ENCODE measurements around the genes MRC2 and ERN1.

DNA sequence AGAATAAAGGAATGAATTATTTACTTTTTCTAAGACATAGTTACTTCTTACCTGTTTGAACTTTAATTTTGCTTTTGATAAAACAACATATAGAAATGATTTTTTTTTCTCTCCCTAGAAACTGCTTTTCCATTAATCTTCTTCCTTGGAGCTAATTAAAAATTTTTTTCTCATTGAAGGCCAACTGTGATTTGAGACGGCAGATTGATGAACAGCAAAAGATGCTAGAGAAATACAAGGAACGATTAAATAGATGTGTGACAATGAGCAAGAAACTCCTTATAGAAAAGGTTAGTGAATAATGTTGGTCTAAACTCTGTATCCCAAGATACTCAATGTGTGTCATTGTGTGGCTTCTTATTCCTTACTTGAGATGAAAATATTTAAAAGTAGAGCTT, 67.6 kb upstream of the MRC2 start:
- RRBS = no CpG with 5 or more reads among the region's 2 CpGs

- RRBS = no CpG with 5 or more reads among the region's 5 CpGs
These were observed 14.5 kb upstream of the MRC2 start for GRCh38 chr17:62612974-62613383.

DNA sequence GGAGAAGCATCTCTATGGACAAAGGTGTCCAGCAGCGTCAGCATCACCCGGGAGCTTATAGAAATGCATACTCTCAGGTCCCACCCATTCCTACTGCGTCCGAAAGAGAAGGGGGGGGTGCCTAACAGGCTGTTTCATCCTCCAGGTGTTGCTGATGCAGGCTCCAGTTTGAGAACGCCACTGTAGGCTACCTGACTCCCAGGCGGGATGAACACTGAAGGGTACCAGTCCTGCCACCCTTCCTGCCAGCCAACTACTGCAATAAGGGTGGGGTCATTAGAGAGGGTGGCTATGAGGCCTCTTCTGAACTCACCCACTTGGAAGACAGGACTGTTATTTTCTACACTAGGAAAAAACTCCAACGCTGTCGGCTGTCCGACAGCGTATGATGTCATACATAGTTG, 11.2 kb upstream of the MRC2 start:
- RRBS = no CpG with 5 or more reads among the region's 10 CpGs

DNA sequence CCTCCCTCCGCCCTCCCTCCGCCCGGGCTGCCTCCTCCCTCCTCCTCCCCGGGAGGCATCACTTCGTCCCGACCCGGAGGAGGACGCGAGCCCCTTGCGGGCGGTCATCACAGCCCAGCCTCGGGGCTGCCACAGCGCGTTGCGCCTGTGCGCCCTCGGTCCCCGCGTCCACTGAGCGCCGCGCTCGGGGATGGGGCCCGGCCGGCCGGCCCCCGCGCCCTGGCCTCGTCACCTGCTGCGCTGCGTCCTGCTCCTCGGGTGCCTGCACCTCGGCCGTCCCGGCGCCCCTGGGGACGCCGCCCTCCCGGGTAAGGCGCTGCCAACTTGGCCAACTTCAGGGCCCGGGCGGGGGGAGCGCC, at the start of gene MRC2:
MRC2 (plus strand) TSS at position 58 of the 359 bp plus-strand sequence.
- RRBS = under 1% methylated on average over 9 of the region's 43 CpGs

- RRBS = 45% methylated on average over 7 of the region's 42 CpGs
These were observed 53.2 kb downstream of the MRC2 start for GRCh38 chr17:62680520-62681305.

DNA sequence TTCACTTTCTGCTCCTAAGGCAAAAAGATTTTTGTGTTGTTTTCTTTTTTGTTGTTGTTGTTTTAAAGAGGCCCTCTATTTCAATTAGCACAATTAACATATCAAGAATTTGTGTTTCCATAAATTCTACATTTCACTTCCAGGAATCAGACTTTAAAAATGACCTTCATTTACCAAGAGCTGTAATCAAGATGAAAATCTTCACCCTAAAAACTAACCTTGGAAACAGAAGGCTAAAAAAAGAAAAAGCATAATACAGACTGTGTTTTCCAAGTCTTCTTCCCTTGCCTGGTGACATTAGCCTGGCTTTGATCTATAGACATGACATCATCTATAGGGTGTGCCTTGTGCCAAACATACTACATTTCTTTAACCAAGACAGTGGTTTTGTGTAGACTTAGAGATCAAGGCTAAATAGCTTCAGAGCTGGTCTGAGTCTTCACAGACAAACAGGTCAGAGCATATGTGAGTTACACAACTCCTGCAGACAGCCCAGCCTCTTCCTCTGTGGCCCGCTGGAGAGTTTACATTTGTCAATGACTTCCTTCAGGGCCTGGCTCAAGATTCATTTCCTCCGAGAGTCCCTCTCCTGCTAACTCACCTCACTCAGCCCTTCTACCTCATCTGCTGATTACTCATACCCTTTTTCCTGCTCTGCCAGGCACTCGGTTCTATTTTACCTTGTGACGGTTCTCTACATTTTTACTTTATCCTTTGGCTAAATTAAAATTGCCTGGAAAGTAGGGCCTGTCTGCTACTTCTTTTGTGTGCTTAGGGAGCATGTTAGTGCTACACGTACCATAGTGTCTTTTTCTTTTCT, 73.2 kb upstream of the TANC2 start:
- RRBS = no CpG with 5 or more reads among the region's 5 CpGs

DNA sequence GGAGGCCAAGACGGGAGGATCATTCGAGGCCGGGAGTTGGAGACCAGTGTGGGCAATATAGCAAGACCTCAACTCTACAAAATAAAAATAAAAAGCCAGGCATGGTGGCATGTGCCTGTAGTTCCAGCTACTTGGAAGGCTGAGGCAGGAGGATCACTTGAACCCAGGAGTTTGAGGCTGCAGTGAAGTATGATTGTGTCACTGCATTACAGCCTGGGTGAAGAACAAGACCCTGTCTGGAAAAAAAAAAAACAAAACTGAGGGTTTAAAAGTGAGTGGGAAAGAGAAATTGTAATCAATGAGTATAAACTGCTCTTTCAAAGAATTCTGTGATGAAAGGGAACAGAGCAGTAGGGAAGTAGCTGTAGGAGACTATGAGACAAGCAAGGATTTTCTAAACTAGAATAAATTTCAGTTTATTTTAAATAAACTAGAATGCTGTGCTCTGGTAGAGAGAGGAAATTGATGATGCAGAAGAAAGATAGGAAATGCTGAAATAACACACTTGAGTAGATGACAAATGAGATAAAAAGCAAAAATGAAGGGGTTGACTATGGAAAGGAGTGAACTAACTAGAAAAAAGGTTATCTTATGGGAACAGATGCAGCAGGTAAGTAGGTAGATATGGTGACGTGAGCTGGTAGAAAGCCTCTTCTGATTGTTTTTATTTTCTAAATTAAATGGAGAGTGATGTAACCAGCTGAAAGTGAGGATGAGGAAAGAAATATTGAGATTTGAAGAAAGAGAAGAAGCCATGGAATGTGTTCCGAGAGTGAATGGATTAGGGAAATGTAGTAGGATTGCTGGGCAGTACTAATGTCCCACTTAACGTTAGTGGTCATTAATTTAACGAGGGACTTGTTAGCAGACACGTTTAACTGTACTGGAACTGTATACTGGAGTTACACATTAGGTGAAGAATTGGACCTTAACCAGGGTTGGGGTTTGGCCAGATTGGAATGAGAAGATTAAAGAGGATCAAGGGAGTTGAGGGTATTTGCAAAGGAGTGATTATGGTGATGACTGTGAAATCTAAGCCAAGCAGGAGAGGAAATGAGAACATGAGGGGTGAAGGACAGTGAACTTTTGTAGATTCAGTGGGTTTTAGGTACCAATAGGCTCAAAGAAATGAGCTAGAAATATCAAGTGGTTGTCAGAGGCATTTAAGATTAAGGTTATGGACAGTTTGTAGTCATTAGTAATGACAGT, 196.4 kb downstream of the TANC2 start:
- RRBS = no CpG with 5 or more reads among the region's 8 CpGs

DNA sequence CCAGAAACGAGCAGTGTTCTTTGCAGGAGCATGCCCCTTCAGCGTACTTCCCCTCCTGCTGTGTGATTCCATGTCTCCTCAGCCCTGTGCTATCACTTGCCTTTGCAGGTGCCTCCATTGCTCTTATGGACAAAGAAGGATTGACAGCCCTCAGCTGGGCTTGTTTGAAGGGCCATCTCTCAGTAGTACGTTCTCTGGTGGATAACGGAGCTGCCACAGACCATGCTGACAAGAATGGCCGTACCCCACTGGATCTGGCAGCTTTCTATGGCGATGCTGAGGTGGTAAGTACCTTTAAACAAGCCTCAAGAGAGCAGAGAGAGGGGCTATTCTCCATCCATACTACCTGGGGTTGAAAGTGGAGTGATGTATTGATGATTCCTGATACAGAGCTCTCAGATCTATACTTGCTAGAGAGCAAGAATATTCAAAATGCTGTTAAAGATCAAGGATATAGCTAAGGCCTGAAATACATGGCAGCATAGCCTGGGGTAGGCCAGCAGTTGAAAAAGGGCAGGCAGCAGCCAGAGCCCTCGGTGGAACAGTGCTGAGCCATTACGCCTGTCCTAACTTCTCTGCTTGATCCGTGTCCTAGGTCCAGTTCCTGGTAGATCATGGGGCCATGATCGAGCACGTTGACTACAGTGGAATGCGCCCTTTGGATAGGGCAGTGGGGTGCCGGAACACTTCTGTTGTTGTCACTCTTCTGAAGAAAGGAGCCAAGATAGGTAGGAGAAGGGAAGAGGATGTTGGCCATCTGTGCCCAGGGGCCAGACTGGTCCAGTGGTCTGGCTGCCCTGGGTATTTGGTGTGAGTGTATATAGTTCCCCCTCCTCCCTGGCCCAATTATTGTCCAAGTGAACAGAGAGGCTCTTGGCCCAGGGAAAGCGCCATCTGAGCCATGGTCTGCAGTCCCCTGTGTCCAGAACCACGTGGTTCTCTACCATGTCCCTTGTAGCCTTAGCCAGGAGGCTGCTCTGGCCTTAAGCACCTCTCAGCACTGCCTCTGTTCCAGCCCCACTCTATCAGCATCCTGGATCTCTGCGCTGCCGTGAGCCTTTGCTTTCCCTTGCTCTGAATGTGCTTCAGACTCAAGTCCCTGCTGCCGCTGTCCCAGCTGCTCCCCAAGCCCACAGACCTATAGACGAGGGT, 34.3 kb downstream of the CYB561 start:
- RRBS = no CpG with 5 or more reads among the region's 19 CpGs

- RRBS = no CpG with 5 or more reads among the region's 6 CpGs
These were observed 14.7 kb upstream of the CYB561 start for GRCh38 chr17:63460816-63461198.

DNA sequence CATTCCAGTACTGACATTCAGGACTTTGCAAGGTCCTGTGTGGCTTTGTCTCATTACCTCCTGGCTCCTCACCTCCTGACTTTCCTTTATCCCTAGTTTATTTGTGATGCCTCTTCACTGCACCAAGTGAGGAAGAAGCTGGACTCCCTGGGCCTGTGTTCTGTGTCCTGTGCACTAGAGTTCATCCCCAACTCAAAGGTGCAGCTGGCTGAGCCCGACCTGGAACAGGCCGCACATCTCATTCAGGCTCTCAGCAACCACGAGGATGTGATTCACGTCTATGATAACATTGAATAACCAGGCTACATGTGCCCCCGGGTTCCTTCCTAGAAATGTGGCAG, 7.0 kb downstream of the TACO1 start:
- RRBS = 94% methylated on average over 1 of the region's 5 CpGs

GRCh38 chr17:63698480-63699111, 1.3 kb downstream of the LIMD2 start:
- RRBS = 23% methylated on average over 9 of the region's 36 CpGs

- RRBS = no CpG with 5 or more reads among the region's 12 CpGs
These were observed 36.1 kb upstream of the ICAM2 start for GRCh38 chr17:64056184-64057196.

DNA sequence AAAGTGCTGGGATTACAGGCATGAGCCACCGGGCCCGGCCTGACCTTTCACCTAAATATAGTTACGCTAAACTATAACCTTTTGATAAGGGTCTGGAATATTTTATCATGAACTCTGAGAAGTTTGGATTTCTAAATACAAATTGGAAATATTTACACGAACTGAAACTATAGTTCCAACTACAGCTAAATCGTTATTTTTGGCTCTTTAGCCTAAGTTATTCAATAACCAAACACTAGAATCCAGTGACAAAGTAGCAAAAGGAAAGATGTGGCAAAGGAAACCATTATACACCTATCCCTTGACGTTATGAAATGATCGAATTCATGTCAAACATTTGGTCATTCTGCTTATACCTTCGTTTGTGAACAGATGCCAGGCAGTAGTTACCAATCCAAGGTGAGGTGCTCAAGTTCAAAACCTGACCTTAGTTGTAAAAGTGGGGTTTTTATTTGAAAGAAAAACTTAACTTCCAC, 1.6 kb downstream of the ERN1 start:
- RRBS = no CpG with 5 or more reads among the region's 8 CpGs

- RRBS = 1% methylated on average over 46 of the region's 96 CpGs
These were observed at the start of gene ERN1 for GRCh38 chr17:64129529-64130242. TSS of gene ERN1 (minus strand) at chr17:64130144.

DNA sequence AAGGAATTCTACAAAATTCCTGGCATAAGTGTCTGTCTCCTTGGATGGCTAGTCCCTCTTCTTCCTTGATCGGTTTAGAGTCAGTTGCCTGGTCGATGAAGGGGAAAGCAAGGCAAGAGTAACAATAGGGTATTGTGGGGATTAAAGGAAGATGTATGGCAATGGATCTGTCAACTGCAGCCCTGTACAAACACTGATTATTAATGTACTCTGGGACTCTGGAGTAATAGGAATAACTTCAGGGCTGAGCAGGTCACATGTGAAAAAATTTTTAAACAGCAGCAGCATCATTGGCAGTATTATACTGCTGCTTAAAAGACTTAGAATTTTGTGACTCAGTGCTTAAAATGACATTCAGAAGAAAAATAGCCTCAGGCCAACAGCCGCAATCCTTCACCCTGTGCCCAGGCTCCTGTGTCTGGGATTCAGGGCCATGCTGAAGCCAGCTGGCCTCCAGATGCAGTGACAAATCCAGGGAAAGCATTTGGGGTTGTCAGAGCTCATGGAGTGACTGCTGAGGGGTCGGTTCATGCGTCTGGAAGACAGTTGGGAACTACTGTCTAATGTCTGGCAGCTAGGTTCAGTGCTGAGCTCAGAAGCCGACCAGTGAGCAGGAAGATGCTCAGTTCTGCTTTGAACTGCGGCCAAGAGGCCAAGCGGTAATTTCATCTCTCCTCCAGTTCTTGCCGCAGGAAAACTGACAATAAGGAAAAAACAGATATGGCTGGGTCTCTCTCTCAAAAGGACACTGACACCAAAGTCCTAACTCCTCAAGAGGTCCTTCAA, 22.2 kb downstream of the TEX2 start:
- RRBS = no CpG with 5 or more reads among the region's 9 CpGs

GRCh38 chr17:64326479-64327067, 63.5 kb upstream of the TEX2 start:
- RRBS = no CpG with 5 or more reads among the region's 7 CpGs

DNA sequence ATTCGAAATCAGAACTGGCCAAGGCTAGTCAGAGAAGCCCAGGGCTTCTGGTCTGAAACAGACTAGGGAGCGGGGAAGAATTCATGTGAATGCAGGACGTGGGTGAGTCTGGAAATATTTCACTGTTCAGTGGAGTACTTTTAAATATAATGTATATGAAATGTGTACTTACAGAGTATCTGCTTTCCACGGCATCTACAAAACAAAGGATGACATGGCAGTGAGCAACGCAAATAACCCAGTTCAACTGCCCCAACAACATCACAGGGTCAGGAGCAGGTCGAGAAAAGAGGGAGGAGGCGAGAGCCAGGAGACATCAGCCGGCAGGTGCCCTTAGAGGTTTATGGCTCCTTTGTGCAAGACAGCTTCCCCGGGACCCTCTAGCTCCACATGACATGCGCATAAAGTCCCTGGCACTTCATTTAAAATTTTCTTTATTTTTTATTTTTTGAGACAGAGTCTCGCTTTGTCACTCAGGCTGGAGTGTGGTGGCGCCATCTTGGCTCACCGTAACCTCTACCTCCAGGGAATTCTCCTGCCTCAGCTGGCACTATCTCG, 61.1 kb downstream of the PECAM1 start:
- RRBS = no CpG with 5 or more reads among the region's 14 CpGs

GRCh38 chr17:64340653-64341028, 50.0 kb downstream of the PECAM1 start:
- RRBS = no CpG with 5 or more reads among the region's 16 CpGs

- RRBS = no CpG with 5 or more reads among the region's 11 CpGs
These were observed 46.3 kb downstream of the PECAM1 start for GRCh38 chr17:64344070-64344986.

DNA sequence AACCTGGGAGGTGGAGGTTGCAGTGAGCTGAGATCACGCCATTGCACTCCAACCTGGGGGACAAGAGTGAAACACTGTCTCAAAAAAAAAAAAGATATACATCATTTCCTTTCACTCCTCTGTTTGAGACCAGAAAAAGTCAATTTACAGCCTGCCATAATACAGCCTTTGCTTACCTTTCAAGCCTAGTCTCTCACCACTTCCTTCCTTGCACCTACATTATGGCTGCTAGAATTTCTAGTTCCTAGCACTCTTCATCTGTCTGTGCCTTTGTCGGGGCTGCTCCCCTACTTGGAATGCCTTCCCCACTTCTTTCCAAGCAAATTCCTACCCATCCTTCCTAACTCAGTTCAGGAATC, 2.8 kb upstream of the PECAM1 start:
- RRBS = no CpG with 5 or more reads among the region's 2 CpGs

All from epithelial cell of prostate (primary cell).